NCI-H460 (cell line): Measurements from ENCODE around the genes ITPK1 and UBR7.

DNA sequence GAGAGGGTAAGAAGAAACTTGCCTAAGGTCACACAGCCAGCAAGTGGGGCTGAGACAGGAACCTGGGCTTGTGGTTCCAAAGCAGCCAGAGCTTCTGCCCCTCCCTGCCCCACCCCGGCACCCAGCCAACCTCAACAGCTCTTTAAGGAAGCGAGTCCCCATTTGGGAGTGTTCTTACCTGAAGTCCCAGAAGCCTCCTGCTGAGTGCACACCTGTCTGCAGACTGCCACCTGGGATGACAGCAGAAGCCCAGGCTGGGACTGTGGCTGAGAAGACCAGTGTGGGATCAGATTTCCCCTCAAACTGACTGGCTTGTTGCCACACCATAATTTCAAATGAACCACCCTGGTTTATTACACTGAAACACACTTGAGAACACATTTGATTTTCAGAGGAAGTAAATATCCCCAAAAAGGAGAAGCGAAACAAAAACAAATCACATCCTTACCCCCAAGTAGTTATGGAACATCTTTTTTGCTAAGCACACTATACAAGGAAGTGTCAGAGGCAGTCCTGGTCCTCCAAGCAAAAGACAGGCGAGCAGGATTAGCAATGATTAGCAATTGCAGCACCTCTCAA is 6.3 kb upstream of the RIN3 start:
RAMPAGE:
- cytosol, long total RNA, result no peak
- long total RNA, result no peak
- nucleus, long total RNA, result no peak

GRCh38 chr14:92652898-92653041 is 95.7 kb downstream of the LGMN start:
RAMPAGE:
- cytosol, long total RNA, result no peak
- long total RNA, result no peak
- nucleus, long total RNA, result no peak

DNA sequence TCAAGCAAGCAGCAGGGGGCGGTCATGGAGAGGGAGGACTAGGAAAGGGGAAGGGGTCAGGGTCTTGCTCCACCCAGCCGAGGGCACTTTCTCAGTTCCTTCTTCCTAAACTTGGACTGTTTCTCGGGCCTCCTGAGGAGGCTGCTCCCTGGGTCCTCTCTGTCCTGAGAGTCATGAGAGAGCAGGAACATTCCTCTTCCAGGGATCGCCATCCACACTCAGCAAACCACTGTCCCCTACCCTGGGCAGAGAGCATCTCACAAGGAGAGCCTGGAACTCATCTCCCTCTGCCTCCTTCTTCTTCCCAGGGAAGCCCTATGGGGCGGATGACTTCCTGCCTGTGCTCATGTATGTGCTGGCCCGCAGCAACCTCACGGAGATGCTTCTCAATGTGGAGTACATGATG is 72.3 kb downstream of the LGMN start:
RAMPAGE:
- cytosol, long total RNA, result no peak
- long total RNA, result no peak
- nucleus, long total RNA, result no peak

RAMPAGE:
- cytosol, long total RNA, result no peak
- long total RNA, result no peak
- nucleus, long total RNA, result no peak
Measured at GRCh38 chr14:92694315-92695072, 53.9 kb downstream of the LGMN start.

RAMPAGE:
- cytosol, long total RNA, result no peak
- long total RNA, result no peak
- nucleus, long total RNA, result no peak
Measured at GRCh38 chr14:92846314-92846709, 52.2 kb downstream of the GOLGA5 start.

DNA sequence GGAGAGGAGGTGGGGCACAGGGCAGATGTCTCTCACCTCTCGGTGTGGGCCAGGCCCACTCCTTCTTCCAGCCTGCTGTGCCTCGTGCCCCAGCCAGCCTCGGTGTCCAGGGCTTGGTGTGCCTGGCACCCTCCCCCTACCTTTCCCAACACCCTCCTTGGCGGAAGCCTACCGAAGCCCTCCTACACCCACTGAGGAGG is 5.9 kb upstream of the CHGA start:
RAMPAGE:
- cytosol, long total RNA, result no peak
- long total RNA, result no peak
- nucleus, long total RNA, result no peak

GRCh38 chr14:92932330-92933081 is 9.6 kb downstream of the CHGA start:
RAMPAGE:
- cytosol, long total RNA, result no peak
- long total RNA, result no peak
- nucleus, long total RNA, result no peak

RAMPAGE:
- cytosol, long total RNA, result no peak
- long total RNA, result no peak
- nucleus, long total RNA, result no peak
Measured at GRCh38 chr14:92973987-92974623, 51.2 kb downstream of the CHGA start.

GRCh38 chr14:93007022-93007660 is 84.2 kb downstream of the CHGA start:
RAMPAGE:
- cytosol, long total RNA, result no peak
- long total RNA, result no peak
- nucleus, long total RNA, result no peak

RAMPAGE:
- cytosol, long total RNA, result no peak
- long total RNA, result no peak
- nucleus, long total RNA, result no peak
Measured at GRCh38 chr14:93036798-93037457, 78.8 kb downstream of the ITPK1 start.

RAMPAGE:
- cytosol, long total RNA, result no peak
- long total RNA, result no peak
- nucleus, long total RNA, result no peak
Measured at GRCh38 chr14:93040377-93040893, 75.3 kb downstream of the ITPK1 start.

RAMPAGE:
- cytosol, long total RNA, result no peak
- long total RNA, result no peak
- nucleus, long total RNA, result no peak
Measured at GRCh38 chr14:93044139-93044562, 71.6 kb downstream of the ITPK1 start.

DNA sequence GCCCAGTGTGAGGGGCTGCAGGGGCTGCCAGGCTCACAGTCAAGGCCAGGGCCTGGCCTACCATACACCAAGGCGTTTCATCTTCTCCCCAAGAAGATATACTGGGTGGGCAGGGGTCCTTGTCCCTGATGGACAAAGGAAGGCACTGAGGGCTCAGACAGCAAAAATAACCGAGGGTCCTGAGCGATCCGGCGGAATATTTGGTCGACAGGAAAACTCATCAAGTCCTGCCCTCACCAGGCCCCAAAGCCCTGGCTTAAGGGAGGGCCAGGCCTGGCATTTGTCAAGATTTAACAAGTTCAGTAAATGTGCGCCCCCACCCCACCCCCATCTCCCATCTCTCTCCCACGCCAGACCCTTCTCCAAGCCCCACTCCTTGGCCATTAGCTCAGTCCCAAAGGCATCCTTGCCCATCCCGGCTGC is 53.0 kb downstream of the ITPK1 start:
RAMPAGE:
- cytosol, long total RNA, result no peak
- long total RNA, result no peak
- nucleus, long total RNA, result no peak

RAMPAGE:
- cytosol, long total RNA, result no peak
- long total RNA, result no peak
- nucleus, long total RNA, result no peak
Measured at GRCh38 chr14:93073229-93073777, 42.4 kb downstream of the ITPK1 start.

RAMPAGE:
- cytosol, long total RNA, result no peak
- long total RNA, result no peak
- nucleus, long total RNA, result no peak
Measured at GRCh38 chr14:93096811-93097428, 18.8 kb downstream of the ITPK1 start.

DNA sequence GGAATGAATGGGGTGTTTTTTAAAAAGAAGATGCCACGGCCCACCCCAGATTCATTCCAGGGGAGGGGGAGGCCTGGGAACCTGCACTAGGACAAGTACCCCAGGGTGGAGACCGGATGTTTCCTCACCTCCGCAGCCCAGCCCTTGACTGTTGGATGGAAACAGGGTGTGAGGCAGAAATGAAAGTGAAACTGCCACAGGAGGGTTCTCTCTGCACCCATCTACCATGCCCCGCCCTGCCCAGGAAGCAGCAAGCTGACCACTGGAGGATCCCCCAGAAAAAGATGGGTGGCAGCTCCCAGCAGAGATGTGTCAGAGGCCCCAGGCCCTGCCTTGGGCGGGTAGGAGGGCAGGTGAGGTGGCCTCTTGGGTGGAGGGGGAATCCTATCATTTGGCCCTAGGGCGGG is 12.1 kb downstream of the ITPK1 start:
RAMPAGE:
- cytosol, long total RNA, result no peak
- long total RNA, result no peak
- nucleus, long total RNA, result no peak

DNA sequence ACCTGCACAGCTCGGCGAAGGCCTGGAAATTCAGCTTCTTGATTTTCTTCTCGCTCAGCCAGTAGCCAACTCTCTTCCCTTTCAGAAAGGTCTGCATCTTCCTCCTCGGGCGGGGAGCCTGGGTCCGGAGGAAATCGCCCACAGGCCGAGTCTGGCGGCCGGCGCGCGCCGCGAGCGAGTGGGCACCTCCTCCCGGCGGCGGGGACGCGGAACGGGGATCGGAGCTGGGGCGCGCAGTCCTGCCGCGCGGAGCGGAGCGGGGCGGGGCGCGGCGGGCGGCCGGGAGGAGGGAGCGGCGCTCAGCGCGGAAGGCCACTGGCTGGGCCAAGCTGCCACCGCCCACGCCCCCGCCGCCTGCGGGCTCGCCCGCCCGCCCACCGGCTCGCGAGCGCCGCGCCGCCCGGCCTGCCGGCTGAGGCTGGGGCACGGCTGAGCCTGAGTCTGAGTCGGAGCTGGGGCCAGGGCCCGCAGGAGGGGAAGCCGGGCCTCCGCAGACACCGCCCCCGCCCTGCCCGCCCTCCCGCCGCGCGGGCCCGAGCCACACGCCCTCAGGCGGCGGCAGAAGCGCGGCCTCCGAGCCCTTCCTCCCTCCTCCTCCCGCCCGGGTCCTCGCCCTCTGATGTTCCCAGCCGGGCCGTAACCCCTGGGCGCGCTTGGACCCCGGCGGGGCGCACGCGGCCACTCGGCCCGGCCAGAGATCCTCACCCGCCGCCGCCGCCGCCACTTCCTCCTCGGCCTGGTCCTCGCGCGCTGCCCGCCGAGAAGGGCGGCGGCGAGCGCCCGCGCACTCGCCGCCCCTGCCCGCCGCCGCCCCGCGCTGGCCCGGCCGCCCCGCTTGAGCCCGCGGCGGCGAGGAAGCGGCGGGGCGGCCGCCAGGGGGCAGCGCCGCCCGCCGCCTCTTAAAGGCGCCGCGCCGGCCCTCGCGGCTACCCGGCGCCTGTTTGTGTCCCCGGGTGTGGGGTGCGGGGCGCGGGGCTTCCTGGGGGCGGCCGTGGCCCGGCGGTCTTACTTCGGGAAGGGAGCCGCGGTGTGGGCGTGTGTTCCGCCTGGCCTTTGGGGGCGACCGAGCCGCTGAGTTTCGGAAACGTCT is at the start of gene ITPK1:
Gene ITPK1 (minus strand): TSS at position 859 of the 1,090 bp plus-strand sequence.
RAMPAGE:
- cytosol, long total RNA, result start-site peak on the minus strand centred at position 186 of the sequence, 69 bp wide, 686 and 528 reads in 2 replicates
- long total RNA, result start-site peak on the minus strand centred at position 187 of the sequence, 68 bp wide, 654 and 1,151 reads in 2 replicates
- nucleus, long total RNA, result no peak

RAMPAGE:
- cytosol, long total RNA, result no peak
- long total RNA, result no peak
- nucleus, long total RNA, result no peak
Measured at GRCh38 chr14:93181955-93182332, 2.8 kb downstream of the MOAP1 start.

DNA sequence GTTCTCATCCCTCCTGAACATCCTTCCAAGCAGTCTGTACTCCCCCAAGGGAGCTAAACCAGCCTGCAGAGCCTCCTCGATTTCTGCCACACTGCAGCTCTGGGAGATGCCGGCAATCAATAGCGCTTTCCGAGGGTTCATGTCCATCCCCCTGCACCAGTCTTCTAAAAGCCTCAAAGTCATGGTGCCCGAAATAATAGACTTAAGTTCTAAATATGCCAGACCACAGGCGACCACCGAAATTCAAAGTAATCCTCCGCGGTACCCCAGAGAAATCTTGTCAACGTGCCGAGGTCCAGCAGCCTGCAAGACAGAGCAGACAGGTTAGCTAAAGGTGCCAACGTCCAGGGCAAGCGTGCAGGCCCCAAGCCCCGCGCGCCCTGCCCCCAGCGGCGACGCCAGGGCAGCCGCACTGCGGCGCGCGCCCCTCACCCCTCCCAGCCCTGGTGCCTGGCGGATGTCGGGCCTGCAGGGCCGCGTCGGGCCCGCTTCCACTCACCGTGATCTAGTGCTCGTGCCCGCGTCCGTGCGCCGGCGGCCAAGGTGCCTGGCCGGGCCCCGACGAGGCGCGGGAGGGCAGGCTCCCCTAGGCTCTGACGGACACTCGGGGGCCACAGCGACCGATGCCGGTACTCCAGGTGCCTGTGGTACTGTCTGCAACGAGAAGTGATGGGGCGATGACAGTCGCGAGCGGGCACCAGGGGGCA is 484 bp downstream of the MOAP1 start:
RAMPAGE:
- cytosol, long total RNA, result no peak
- long total RNA, result no peak
- nucleus, long total RNA, result no peak

DNA sequence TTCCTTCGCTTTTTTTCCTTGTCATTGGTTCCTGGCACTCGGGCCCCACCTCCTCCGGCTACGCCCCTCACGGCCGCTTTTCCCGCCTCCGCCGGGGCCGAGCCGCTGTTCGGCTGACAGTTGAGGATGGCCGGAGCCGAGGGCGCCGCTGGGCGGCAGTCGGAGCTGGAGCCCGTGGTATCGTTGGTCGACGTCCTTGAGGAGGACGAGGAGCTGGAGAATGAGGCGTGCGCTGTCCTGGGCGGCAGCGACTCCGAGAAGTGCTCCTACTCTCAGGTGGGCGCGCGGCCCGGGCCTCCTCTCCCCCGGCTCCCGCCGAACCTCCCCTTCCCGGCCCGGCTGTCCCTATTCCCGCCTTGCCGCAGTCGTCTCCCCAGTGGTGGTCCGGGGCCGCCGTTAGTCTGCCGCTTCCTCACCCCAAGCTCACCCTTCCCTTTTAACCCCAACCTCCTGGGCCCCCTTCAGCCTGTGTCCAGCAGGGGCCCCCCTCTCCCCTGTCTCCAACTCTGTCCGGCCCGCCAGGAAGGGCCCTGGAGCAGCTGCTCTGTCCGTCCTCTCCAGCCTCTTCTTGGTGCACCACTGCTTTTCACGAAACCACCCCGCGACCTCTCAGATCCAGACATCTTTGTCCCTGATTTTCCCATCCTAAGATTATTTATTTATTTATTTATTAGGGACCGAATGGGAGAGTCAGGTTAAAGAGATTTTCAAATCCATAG is at the start of gene UBR7:
Gene UBR7 (plus strand): TSS at position 91 of the 719 bp plus-strand sequence.
RAMPAGE:
- cytosol, long total RNA, result start-site peak on the plus strand centred at position 104 of the sequence, 33 bp wide, 245 and 595 reads in 2 replicates
- long total RNA, result no peak
- nucleus, long total RNA, result start-site peak on the plus strand centred at position 99 of the sequence, 54 bp wide, 90 and 50 reads in 2 replicates